Left lung (tissue), 1 donor: ENCODE measurements around a stretch of chr9.

DNA sequence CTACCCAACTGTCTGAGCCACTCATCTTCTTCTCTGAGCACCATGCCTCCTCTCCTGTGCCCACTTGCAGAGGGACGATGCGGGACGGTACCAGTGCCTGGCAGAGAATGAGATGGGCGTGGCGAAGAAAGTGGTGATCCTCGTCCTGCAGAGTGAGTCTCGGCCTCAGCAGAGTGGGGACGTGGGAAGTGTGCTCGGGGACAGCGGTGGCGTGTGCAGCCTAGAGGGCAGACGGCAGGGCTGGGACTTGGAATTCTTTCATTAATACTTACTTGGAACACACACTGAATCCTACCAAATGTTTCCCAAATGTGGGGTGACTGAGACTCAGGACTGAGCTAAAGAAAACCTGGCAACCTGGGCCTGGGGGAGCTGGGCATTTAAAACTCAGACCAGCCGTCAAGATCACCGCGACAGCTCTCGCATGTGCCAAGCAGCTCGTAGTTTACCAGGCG lies 34.2 kb upstream of the ASS1 start:
- PRO-cap, result no peak

DNA sequence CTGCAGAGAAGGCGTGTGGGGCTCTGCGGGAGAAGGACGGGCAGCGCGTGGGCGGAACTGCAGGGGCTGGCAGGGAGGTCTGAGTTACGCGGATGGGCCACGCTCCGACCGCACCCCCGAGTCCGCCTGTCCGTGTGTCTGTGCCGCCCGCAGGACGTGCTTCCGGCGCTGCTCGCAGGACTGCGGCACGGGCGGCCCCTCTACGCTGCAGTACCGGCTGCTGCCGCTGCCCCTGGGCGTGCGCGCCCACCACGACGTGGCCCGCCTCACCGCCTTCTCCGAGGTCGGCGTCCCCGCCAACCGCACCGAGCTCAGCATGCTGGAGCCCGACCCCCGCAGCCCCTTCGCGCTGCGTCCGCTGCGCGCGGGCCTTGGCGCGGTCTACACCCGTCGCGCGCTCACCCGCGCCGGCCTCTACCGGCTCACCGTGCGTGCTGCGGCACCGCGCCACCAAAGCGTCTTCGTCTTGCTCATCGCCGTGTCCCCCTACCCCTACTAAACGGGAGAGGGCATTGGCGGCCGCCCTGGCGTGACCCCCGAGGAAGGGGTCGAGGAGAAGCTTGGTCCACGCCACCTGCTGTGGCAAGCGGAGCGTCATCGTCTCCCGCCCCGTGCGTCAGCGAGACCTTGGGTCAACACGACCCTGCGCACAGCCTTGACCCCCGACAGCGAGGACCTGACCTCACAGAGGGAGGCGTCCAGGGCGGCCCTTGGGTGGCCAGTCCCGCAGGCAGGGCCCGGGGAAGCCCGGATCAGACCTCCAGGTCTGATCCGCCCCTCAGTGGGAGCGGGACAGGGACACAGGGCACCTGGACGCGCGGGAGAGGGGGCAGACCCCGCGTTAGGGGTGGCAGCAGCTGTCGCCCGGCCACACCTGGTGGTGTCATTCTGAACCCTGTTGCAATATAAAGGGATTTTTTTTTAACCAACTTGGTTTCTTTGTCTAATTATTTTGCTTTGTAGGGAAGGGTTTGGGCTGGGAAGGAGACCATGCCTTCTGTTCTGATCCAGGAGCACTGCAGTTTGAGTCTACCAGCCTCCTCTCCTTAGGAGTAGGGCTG lies 11.2 kb upstream of the ASS1 start:
- PRO-cap, result no peak

DNA sequence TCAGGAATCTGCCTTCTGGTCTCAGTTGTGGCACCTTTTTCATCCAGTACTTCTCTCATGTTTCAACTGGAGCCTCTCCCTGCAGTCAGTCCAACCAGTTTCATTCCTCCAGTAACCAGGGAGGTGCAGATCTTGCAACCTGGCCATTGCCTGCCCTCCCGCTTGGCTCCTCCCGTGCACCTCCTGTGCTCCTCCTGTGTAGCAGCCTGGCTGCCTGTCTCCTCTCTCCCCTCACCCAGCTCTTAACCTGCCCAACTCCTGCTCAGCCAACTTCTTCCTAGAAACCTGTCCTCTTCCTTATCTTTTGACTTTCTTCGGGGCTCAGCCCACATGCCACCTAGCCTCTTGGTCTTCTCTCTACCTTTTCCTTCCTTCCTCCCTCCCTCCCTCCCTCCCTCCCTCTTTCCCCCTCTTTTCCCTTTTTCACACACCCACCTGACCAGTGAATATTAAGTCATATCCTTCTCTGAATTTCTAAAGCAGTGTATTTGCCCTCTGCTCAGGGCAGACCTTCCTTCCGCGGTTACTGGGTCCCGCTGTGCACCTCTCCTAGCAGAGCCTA lies 20.4 kb downstream of the FUBP3 start:
- PRO-cap, result no peak

- PRO-cap, result bidirectional peak, plus-strand start at chr9:130681414, minus-strand start at chr9:130681295; bidirectional peak, plus-strand start at chr9:130681854, minus-strand start at chr9:130681596
Observed at GRCh38 chr9:130681092-130681936, 12.3 kb upstream of the EXOSC2 start.

DNA sequence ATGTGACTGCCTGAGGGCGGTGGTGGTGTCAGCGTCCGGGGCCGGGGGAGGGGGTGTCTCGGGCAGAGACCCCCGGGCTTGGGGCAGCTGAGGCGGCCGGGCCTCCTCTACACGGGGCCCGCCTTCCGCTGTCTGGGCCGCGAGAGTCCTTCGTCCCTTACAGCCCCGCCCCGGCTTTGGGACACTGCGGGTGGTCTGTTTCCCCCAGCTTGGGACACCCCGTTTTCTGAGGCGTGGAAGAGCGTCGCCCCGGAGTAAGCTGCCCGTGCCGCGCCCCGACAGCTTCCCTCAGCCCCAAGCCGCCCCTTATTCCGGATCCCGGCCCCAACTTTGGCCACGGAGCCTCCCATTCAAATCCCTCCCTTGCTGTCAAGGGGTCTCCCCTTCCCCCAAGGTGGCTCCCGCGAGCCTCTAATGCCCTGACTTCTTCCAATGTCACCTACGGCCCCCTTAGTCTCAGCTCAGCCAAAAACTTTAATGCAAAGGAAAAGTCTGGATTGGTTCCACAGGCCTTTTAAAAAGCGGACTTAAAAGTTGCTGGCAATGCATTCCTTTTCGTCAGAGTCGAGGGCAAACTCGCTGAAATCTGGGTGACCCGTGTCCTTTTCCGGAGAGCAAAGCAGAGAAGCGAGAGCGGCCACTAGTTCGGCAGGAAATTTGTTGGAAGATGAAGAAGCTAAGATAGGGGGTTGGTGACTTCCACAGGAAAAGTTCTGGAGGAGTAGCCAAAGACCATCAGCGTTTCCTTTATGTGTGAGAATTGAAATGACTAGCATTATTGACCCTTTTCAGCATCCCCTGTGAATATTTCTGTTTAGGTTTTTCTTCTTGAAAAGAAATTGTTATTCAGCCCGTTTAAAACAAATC lies 19.8 kb downstream of the EXOSC2 start:
- PRO-cap, result no peak

GRCh38 chr9:130768096-130768945 lies 66.7 kb upstream of the ABL1 start:
- PRO-cap, result no peak

GRCh38 chr9:130835668-130836351 lies 756 bp downstream of the ABL1 start:
- PRO-cap, result bidirectional peak, plus-strand start at chr9:130836262, minus-strand start at chr9:130836110

GRCh38 chr9:130838606-130839453 lies 3.8 kb downstream of the ABL1 start:
- PRO-cap, result no peak

DNA sequence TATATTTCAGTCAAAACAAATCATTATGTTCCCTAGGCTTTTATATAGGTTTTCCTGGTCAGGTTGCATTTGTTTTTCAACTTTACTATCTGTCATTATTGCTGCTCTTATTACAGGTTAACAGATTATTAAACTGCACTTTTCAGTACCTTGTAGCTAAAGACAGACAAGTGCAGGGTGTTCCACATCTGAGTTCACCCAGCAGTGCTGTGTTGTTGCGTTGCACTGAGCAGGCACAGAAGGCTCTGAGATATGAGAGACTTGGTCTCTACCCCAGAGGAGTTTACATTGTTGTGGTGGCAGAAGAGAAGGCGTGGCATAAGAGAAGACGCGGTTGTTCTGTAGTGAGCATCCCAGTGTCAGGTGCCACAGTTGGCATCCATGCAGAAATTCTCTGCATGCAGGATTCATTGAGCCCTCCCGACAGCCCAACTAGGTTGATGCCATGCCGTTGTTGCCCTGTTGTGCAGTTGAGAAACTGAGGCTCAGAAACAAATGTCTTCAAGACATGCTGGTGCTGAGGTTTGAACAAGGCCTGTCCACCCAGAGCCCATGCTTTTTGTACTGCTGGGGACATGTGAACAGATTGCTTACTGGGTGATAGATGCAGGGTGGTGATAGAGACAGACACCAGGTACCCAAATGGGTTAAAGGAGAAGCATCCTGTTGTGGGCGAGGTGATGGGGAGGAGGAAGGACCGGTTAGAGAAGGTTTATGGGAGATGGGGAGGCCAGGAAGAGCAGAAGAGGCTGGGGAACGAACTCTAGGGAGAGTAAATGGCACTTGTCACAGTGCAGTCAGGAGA lies 8.1 kb downstream of the ABL1 start:
- PRO-cap, result no peak

DNA sequence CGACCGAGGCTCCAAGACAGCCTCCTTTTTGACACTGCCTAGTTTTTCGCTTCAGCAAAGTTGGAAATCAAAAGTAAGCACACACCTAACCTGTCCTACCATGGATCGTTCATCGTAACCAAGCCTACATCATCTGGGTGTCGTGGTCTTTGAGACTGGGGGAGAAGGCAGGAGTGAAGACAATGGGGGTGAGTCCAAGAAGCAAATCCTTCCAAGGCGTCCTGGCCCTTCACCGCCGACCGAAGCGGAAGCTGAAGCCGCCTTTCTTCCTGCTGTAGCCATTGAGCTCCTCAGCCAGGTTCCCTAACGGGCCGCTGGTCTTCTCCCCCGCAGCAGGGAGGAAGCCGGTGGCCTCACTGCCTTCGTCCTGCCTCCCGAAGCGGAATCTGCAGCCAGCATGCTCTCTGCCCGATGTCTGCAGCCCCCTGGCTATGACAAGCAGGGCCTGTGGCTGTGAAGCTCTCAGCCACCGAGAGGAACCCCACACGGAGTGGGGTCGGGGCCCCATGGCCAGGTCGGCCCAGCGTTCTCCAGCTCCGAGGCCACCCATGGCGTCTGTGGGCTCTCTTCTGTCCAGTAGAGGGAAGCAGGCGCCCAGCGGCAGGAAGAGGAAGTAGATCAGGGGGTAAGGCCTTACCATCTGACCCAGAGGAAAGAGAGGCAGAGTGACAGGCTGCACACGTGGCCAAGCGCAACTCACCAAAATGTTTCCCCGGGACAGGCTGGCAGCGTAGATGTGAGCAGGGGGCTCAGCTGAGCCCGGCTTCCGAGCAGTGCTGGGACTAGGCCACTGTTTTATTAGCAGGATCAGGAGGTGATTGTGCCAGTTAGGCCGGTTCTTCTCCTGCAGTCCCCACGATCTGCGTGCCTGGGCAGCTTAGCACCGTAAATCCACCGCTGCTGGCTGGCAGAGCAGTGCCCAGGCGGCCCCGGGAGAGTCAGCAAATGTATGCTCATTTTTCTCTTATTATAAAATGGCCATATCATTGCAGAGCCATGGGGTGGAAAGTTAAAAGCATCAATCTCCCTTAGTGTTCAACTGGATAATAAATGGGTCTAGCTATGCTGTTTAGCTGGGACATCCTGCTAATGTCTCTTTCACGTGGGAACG lies 3.1 kb downstream of the QRFP start:
- PRO-cap, result bidirectional peak, plus-strand start at position 861 of the sequence, minus-strand start at position 557 of the sequence

DNA sequence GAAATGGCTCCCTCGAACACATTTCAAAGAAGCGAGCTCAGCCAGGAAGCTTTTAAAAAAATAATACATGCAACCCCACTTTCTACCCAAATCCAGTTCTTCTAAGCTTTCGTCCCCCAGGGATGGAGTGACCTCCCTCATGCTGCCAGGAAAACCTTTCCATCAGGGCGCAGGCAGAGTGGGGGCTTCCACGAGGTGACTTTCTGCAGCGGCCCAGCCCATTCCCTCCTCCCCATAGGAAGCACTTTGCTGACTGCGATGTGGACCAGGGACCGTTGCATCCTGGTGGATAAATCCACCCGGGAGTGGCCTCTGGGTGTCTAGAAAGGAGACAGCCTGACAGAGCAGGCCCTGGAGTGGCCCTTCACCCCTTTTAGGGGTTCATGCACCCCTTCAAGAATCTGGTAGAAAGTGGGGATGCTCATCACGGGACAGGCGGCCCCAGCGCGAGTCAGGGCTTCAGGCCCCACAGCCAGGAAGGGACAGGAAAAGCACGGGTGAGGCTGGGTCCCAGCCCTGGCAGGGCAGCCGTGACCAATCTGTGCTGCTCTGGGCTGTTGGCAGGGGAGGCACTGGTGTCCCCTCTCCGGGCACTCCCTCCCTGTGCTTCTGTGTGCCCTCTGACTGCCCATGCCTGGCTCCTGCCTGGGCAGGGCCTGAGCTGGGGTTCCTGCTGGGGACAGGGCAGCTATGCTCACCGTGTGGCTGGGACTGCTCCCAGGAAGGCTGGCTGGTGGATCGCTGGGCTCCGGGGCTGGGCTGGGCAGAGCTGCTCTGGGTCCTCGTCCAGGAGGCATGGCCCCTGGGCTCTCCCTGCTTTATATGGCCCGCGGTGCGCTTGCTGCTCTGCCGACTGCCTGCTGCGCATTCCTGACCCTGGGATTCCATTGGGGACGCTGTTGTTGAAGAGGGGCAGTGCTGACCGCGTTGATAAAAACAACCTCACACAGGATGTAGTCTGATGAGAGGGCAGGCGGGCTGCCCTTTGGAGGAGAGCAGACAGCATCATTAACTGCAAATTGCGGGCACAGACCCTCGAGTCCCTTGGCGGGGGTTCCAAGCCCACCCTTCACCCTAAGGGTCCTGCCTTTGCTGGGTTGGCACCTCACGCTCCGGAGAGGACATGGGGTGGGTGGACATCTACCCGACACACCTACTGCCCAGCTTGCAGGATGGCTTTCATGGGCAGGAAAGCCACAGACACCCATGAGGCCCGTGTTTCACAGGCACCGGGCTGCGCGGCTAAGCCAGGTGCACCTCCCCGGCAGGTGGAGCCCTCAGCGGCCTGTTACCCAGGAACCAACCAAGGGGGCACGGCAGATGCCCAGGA lies 1.1 kb downstream of the QRFP start:
- PRO-cap, result no peak

DNA sequence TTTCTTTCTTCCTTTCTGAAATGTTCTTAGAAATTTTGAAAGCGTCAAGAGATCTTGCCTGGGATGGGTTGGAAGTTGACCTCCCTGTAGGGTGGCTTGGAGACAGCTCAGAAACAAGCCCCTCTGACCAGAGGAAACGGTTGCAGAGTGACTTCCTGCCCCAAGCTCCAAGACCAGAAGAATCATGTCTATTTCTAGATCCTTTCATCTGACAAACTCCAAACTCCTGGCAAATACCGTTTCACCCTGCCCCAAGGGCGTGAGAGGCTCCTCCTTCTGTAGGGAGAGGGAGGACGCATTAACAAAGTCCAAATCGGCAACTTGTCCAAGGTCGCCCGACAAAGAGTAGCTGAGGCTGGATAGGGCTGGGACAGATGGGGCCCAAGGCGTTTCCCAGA lies 3.9 kb downstream of the FIBCD1 start:
- PRO-cap, result unidirectional peak, plus-strand start at position 150 of the sequence

DNA sequence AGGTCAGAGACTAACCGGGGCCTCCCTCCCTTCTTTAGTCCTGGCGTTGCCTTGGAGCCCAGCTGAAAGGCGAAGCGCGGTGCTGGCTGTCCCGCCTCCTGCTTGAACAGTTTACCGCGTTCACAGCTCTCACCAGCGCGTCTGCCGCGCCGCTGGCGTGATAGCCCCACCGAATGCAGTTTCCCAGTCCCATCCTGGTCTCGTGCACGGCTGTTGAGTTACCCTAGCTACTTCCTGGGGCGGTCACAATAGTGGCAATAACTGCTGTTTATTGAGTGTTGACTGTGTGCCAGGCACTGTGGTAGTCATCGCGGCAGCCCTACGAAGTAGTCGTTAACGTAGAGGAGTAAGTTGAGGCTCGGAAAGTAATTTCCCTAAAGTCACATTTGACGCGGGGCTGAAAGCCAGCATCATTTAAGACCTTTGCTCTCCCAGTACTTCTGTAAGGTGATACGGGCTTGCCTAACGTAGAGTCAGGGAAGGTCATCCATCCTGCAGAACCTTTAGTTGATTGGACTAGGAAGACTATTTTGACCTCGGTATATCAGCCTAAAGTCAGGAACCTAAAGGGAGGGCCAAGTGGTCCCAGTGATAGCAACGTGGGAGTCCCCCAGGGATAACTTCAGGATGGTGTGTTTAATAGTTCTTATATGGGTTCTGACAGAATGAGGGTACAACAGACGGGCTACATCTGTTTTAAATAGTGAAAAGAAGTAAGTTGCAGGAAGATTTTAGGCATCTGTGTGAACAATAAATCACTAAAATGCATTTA lies 548 bp downstream of the NUP214 start:
- PRO-cap, result no peak

DNA sequence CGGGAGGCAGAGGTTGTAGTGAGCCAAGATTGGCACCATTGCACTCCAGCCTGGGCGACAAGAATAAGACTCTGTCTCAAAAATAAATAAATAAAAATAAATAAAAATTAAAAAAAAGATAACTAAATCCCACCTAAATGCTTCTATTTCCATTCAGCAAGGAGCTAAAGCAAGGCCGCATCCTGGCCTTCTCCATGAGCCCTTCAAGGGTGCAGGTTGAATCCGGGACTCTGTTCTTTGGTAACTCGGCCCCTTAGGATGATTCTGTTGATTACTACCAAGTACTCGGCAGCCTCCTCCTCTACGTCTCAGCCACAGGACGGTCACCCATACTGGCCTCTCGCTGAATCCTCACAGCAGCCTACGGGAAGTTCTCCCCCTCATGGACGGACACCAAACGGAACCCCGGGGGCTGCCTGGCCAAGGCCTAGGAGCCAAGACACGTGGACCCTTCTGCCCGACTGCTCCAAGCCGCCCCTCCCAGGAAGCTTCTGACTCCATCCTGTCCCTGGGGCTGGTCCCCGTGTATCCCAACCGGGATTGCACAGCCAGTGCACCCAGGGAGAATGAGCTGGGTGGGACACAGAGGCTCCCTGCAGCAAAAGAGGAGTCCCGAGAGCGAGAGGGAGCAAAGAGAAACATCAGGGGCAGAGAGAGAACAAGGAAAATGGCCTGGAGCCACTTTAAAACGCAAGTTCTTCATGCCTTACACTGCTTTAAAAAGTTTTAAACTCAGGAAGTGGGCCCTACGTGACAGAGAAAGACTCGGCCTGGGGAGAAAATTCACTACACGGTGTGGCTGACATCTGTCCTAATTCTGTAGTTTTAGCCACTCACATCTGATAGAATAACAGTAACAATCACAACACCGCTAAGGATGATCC lies 3.2 kb downstream of the FAM78A start:
- PRO-cap, result bidirectional peak, plus-strand start at position 551 of the sequence, minus-strand start at position 339 of the sequence

DNA sequence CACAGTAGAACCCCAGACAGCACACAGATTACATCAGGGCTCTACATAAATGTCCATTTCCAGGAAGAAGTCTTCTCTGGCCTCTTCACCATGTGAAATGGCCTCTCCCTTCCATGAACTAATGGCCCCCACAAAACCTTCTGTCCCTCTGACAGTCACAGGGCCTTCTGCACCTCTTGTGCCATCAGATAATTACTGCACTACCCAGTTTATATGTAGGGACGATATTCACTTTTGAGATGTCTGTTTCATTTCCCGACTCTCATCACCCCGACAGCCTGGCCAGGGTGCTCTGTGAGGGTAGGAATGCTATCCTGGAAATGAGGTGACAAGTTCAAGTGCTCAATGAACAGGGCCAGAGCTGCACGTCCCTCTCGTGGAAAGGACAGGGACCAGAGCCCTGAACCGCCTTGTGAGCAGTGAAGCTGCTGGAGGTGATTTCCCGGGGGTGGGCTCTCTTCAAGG lies 2.9 kb upstream of the FAM78A start:
- PRO-cap, result no peak

- PRO-cap, result no peak
Observed at GRCh38 chr9:131436208-131437395, 42.7 kb downstream of the PRRC2B start.

- PRO-cap, result no peak
Observed at GRCh38 chr9:131447528-131447973, 53.7 kb downstream of the PRRC2B start.

- PRO-cap, result no peak
Observed at GRCh38 chr9:131459036-131459352, 43.7 kb upstream of the POMT1 start.

DNA sequence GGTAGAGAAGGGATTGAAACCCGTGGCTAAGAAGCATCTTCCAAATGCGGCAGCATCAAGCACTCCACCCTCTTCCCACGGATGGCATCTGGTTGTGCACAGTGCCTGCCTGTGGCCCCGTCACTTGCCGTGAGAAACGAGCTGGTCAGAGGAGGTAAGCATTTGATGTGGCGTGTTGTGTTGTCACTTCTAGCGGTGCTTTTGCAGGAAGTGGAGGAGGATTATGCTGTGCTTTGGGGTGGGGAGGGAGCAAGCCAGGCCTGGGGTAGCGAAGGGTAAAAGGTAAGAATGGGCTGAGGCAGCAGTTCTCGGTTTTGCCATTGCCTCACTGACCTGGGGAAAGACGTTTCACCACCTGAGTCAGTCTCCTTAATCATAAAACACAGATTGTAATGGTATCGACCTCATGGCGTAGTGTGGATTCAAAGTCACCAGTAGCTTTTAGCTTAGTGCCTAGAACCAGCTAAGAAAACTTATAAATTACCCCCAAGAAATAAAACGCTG lies 2.3 kb upstream of the POMT1 start:
- PRO-cap, result no peak

GRCh38 chr9:131503894-131504433 lies 1.2 kb downstream of the POMT1 start:
- PRO-cap, result no peak